H9 (cell line): Measurements from ENCODE around the genes NBPF20 and NBPF10.

DNA sequence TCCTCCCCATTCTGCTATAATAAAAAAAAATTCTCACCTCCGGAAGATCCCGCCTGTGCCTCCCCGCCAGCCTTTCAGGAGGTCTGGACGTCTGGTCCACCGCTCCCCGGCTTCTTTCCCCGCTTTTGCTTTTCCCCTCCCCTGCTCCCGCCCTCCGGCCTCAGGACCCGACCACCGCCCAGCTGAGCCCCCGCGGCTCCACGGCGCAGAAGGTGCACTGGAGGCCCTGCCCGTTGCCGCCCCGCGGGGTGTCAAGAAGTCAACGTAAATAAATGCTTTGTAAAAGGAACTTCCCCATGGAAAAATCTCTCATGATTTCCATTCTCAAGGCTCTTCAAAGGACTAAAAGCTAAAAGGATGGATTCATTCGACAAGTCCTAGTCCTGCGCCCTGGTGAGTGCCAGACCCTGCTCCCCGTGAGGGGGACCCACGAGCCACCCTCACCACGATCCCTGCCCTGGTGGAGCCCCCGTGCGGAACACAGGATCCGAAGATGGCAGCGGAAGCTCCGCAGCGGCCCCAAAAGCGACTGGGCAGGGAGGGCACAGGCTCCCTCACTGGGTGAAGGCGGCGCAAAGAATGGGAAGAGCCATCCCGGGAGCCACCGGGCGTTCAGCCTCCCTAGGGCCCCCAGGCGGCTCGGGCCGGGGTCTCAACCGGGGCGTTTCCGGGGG is 45.0 kb upstream of the PPIAL4D start:
- PRO-cap = no peak

GRCh38 chr1:145425172-145426078 is at the start of gene NBPF20:
NBPF20 (minus strand) TSS chr1:145425603.
- PRO-cap = bidirectional peak, plus-strand start at chr1:145425675, minus-strand start at chr1:145425534

DNA sequence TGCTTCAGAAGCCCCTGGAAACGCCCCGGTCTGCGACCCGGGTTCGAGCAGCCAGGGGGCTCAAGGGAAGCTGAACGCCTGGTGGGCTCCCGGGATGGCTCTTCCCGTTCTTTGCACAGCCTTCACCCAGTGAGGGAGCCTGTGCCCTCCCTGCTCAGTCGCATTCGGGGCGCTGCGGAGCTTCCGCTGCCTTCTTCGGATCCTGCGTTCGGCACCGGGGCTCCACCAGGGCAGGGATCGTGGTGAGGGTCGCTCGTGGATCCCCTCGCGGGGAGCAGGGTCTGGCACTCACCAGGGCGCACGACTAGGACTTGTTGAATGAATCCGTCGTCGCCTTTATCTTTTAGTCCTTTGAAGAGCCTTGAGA is 50.3 kb upstream of the NBPF20 start:
- PRO-cap = unidirectional peak, plus-strand start at position 129 of the sequence

GRCh38 chr1:145782387-145782880 is 41.5 kb downstream of the RNF115 start:
- PRO-cap = no peak

DNA sequence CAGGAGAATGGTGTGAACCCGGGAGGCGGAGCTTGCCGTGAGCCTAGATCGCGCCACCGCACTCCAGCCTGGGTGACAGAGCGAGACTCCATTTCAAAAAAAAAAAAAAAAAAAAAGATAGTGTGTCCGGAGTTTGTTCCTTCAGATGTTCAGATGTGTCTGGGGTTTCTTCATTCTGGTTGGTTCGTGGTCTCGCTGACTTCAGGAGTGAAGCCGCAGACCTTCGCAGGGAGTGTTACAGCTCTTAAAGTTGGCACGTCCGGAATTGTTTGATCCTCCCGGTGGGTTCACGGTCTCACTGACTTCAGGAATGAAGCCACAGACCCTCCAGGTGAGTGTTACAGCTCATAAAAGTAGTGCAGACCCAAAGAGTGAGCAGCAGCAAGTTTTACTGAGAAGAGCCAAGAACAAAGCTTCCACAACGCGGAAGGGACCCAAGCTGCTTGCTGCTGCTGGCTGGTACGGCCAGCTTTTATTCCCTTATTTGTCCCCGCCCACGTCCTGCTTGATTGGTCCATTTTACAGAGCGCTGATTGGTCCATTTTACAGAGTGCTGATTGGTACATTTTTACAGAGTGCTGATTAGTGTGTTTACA is 28.9 kb downstream of the RNF115 start:
- PRO-cap = no peak

GRCh38 chr1:145926546-145926854 is 784 bp downstream of the RBM8A start:
- PRO-cap = no peak

DNA sequence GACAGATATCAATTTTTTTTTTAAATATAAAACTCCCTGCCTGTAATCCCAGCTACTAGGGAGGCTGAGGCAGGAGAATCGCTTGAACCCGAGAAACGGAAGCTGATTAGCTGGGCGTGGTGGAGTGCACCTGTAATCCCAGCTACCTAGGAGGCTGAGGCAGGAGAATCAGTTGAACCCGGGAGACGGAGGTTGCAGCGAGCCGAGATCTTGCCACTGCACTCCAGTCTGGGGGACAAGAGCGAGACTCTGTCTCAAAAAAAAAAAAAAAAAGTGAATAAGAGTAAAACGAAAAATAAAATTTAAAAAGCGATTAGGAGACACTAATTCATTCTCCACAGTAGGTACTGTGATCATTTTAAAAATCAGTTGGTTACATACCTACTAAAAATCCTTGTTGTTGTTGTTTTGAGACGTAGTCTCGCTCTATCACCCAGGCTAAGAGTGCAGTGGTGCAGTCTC is 734 bp upstream of the RBM8A start:
- PRO-cap = no peak

DNA sequence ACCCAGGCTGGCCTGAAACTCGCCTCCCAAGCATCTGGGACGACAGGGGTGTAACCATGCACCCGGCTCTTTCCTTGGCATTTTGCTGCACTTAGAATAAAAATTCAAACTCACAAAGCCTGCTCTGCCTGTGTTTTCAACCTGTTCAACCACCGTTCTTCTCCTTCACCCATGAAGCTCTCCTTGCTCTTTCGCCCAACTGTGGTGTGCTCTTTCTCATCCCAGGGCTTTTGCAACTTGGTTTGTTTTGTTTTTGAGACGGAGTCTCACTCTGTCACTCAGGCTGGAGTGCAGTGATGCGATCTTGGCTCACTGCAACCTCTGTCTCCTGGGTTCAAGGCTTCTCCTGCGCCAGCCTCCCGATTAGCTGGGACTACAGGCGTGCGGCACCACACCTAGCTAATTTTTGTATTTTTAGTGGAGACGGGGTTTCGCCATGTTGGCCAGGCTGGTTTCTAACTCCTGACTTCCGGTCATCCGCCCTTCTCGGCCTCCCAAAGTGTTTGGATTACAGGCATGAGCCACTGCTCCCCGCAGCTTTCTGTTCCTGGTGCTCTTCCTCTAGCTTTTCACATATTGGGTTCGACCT is 1.6 kb upstream of the RBM8A start:
- PRO-cap = no peak

DNA sequence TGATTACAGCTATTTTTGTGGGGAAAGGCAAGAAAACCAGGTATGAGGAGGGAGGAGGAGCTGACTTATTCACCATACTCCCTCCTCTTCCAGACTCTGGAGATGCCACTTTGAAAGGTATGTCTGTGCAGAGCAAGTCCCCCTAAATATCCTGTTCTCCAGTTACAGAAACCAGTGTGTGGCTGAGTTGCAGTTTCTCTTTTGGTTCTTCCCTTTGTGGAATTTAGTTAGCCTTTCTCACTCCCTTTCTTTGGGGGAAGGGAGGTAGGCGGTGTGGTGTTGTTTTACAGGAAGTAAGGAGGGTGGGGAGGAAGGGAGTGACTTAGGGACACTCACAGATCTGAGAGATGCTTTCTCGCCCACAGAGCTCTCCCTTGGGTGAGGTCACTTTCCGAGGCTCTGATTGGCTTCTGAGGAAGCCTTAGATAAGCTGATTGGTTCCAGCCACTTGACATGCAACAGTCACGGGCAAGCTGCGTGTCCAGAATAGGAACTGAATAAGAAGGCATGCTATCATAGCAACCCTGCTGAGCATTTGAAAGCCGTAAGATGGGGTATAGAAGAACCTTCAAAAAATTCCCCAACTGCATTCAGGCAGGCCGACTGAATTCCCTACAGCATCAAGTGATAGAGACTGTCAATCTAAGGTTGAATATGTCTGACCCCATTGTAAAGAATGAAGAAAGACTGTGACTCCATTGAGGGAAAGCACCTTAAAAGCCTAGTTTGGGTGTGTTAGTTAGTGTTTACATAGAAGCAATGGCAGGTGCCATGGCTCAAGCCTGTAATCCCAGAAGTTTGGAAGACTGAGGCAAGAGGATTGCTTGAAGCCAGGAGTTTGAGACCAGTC is 15.0 kb downstream of the POLR3GL start:
- PRO-cap = bidirectional peak, plus-strand start at position 461 of the sequence, minus-strand start at position 203 of the sequence

DNA sequence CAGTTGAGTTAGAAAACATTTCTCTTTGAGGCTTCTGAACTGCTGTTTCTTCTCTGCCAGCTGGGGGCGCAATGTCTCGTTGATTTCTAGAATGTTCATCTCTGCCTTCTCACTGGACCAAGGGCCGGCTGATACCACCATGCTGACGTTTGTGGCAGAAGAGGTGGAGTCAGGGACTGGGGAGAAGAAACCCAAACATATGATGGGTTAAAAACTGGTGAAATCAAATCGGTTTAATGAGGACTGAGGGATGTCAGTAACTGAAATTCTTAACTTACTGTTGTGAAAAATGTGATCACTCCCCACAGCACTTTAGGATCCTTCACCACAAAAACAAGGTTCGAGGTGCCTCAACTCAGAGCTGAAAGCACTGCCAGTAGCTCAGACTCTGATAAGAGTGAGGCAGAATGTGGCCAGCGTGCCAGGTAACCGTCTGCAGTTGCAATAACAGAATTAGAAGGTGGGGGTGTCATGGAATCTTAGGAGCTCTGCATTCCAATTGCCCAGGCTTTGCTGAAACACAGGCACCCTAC is at the start of gene NBPF10:
Gene NBPF10, minus strand, starts transcription at position 176 of the 533 bp plus-strand sequence.
- PRO-cap = no peak

GRCh38 chr1:146369859-146370331 is 25.3 kb upstream of the PPIAL4H start:
- PRO-cap = unidirectional peak, plus-strand start at chr1:146370097

- PRO-cap = bidirectional peak, plus-strand start at chr1:146376807, minus-strand start at chr1:146376830
These were observed 32.4 kb upstream of the PPIAL4H start for GRCh38 chr1:146376725-146377527.

DNA sequence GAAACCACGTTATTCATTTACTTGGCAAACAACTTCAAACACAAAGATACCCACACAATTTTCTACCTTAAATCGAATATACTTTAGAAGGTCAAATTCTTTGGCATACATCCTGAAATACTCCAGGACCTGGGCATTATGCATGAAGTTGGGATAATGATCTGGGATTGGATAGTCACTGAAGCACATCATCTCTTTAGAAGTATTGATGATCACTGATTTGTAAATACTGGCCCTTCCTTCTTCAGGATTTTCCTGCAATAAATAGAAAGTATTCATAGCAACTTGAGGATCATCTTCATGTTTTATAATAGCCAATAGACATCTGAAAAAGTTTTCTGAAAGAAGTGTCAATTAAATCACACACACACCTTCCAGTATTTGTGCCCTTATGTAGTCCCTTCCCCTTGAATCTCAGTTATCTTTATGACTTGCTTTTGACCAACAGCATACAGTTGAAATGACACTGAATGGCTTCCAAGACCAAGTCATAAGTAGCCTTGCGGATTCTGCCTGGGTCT is 9.4 kb downstream of the FMO5 start:
- PRO-cap = no peak

DNA sequence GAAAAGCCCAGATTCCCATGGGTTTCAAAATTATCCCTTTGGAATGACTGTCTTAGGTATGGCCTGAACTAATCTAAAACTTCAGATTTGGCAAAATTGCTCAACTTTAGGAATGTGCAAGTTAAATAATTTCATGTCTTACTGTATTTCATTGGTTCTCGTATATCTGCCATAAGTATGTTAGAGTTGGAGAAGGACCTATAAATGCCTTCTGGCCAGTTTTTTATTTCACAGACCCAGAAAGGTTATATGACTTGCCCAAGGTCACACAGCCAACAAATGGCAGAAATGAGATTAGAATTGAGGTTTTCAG is 27.3 kb downstream of the CHD1L start:
- PRO-cap = no peak

GRCh38 chr1:147517734-147518115 is 23.6 kb upstream of the BCL9 start:
- PRO-cap = no peak

GRCh38 chr1:147539015-147539518 is 2.2 kb upstream of the BCL9 start:
- PRO-cap = no peak

- PRO-cap = bidirectional peak, plus-strand start at chr1:147545380, minus-strand start at chr1:147545241
These were observed 3.6 kb downstream of the BCL9 start for GRCh38 chr1:147544747-147545555.

DNA sequence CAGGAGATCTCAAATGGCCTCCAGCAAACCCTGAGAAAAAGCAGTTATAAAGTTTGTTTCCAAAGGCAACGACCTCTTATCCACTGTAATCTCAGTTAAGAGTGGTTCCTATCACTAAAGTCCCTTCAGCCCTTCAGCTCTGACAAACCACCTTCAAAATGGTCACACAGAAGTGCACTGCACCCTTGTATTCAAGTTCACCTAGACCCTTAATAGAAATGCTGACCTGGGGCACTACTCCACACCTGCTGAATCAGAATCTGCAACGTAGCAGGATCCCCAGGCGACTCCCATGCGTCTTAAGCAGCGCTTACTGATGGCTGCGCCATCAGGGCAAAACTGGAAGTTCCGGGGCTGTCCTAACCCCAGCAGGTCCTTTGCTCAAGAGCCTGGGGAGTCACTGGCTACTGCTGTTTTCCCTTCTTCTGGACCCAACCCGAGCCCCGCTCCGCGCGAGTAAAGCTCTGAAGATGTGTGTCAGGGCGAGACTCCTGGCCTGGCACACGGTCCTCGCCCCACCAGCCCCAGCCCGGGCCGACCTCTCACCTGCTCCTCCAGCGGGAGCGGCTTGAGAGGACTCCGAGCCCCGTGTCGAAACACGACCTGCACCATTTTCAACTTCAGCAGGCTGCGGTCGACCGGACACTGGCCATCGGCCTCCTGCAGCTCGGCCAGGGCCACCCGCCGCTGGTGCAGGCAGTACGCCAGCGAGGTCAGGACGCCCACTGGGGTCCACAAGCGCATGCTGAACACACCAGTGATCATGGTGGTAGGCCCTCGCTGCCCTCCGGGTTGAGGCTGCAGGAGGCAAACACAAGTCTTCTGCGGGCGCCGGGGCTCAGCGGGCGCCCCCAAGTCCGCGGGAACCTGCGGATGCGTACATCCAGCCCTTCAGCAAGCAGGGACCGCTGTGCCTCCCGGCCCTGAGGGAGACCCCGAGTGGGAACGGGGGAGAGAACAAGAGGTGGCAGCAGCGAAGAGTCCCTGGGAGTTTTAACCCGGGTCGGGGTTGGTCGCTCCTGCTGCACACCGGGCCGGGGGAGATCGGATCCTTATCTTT is 710 bp downstream of the ACP6 start:
- PRO-cap = bidirectional peak, plus-strand start at position 344 of the sequence, minus-strand start at position 255 of the sequence; bidirectional peak, plus-strand start at position 987 of the sequence, minus-strand start at position 995 of the sequence

DNA sequence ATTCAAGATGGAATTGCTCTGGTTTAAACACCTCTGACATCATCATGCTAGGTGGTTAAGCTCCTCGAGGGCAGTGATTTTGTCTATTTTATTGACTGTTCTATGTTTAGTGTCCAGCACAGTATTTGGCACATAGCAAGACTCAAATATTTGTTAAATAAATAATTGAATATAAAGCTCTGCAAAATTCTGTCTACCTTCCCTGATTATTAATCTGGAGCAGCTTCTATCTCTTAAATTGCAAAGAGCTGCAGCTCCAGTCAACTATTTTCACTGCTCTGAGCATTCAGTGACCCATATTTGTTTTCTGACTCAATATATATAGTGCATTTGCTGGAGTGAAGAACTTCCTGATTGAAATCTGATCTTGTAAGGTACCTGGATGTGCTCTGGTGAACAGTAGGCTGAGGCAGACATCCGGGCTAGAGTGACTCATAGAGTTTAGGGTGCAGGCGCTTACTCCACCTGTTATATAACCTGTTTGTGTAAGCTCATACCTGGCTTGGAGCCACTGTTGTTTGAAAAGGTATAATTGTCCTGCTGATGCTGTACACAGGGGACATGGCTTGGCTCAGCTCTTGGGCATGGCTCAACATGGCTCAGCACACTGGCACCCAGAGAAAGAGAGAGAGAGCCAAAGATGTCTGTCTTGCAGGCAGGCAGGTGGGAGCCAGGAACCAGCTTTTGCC is 43.5 kb downstream of the GJA5 start:
- PRO-cap = no peak

DNA sequence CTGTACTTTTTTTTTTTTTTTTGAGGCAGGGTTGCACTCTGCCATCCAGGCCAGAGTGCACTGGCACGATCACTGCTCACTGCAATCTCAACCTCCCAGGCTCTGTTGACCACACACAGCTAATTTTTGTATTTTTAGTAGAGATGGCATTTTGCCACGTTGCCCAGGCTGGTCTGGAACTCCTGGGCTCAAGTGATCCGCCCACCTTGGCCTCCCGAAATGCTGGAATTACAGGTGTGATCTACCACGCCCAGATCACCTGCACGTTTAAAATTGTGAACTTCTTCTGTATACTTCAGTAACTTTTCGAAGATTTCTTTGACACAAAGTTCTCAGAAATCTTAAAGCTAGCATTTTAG is 2.0 kb downstream of the NBPF11 start:
- PRO-cap = no peak